GM12891 (cell line): ENCODE data around the genes SMAD2 and MBD1.

GRCh38 chr18:47930128-47930929 is at the start of gene SMAD2:
TSS of gene SMAD2 (minus strand) at chr18:47930659.
- RRBS = under 1% methylated on average over 31 of the region's 100 CpGs

- RRBS = no CpG with 5 or more reads among the region's 8 CpGs
Measured at GRCh38 chr18:48003576-48004287, 73.3 kb upstream of the SMAD2 start.

DNA sequence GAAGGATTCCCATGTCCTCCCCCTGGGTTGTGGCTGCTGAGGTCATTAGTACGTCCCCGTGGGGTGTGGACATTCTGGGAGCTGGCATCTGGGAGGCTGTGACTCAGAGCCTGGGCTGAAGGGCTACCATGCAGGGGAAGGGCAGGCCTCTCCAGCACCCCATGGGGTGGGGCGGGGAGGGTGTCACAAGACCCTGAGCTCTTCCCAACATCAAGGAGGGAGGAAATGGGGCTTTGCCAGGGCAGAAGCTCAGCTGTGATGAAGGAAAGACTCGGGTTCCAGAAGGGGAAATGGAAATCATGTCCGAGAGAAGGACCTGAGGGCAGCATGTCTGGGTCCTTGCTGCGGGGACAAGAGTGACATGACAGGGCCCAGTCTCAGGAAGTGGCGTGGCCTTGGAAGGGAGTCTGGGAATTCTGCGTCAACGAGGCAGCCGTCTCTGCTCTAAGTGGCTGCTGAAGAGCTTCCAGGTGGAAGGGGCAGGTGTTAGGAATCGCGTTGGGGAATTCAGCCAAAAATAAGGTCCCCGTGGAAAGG is 105.9 kb upstream of the SMAD2 start:
- RRBS = no CpG with 5 or more reads among the region's 13 CpGs

GRCh38 chr18:48039820-48041167 is 109.8 kb upstream of the SMAD2 start:
- RRBS = 67% methylated on average over 5 of the region's 47 CpGs

DNA sequence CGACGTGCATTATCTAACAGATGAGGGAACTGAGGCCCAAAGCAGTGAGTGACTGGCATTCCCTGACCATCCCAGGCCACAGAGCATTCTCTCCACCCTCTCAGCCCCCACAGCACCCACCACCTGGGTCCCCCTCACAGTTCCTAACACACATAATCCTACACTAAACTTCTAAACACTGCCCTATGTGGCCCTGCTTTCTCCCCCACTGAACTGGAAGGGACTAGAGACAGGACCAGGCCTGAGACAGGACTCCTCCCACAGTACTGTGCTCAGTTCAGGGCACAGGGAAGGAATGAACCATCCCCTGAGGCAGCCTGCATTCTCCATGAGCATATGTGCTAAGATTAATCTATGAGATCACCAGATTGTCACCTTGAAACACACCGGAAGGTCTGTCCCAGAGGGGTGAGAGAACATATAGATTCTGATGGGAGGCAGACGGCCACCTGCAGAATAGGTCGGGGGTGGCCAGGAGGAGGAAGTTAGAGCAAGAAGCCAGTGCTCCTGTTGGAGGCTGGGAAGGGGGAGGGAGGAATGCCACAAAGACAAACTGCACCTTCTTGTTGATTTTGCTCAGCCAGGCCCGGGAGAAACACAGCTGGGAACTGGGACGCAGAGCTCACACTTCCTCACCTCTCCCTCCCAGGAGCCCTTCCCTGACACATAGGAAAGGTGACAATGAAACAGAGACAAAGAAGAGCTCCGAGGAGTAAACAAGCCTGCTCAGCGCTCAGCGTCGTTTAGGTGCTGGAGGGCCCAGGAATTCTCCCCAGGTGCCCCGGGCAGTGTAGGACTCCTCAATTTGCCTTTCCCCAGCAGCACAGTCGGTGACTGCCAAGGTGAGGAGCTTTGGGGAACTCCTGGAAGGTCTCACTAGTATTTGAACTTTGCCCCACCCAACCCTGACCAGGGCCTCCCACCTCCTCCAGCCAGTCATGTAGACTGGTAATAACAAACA is 52.1 kb downstream of the ZBTB7C start:
- RRBS = no CpG with 5 or more reads among the region's 13 CpGs

DNA sequence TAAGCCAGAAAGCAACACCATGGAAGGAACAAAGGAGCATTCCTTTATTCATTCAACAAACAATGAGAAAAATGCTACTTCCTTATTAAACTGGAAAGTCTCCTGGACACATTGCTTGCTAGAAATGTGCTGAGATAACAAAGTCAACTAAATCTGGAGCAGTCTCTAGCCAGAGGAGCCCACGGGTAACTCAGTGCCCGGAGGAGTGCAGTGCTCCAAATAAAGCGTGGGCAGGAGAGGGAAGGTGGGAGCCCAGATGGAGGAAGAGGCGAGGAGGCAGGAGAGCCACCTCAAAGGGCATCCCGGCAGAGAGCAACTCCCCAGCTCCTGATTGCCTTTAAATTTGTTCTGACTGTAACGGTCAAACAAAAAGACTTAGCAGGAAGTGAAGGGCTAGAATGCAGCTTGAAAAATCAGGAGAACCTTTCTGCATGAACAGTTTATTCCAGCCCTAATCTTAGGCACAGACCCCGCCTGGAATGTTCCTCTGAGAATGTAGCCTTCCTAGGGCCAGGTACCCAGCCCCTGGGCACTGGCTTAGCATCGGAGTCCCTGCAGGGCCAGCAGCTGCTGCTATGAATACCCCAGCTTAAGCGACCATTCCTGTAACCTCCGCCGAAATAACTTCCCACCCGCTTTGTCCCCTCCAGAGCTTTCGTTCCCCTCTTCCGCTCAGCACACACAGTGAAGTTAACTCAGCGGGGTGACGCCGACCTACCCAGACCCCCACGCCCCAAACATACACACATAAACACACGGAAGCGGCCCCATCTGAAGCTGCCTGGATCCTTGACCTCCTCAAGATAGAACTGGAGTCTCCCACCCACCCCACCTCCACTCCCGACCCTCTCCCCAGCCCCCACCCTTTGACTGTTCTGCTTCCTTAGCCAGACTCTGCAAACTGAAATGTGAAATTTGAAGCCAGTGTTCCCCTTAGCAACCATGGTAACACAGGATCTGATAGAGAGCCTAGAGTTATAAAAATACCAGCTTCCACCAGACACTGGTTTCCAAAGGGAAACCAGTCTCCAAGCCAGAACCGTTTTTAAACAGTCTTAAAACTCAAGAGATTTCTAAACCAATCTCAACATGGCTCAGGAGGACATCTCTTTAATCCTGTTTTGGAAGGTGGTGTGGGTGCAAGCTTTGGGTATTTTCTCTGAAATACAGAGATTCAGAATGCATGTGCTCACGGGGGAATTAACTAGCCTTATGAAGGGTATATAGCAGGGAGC is 123.2 kb downstream of the SMAD7 start:
- RRBS = 100% methylated on average over 2 of the region's 23 CpGs

GRCh38 chr18:48917458-48918410 is 33.0 kb downstream of the SMAD7 start:
- RRBS = 15% methylated on average over 2 of the region's 24 CpGs

DNA sequence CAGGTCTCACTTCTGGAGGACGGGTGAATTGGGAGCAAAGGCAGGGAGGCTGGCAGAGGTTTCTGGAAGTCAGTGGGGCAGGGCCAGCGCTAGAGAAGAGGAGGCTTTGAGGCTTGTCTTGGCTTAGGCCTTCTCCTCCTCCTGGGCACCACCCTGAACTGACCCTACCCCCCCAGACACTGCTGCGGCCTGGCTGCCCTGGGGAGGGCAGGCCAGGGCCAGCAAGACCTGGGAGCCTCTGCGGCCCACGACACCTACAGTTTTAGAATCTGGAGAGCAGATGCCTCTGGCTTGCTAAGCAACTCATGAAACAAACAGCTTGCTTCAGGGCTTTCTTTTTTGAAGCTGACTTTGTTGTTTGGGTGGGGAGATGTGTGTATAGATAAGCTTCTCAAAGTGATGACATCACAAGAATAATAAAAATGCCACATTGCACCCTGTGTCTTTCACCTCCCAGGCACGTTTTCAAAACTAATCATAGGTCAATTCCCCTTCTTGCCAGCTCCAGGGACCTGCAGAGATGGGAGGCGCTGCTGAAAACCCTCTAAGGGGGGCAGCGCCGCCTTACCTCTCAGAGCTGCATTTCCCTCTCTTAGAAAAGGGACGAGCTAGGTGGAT is 46.2 kb upstream of the SMAD7 start:
- RRBS = no CpG with 5 or more reads among the region's 10 CpGs

DNA sequence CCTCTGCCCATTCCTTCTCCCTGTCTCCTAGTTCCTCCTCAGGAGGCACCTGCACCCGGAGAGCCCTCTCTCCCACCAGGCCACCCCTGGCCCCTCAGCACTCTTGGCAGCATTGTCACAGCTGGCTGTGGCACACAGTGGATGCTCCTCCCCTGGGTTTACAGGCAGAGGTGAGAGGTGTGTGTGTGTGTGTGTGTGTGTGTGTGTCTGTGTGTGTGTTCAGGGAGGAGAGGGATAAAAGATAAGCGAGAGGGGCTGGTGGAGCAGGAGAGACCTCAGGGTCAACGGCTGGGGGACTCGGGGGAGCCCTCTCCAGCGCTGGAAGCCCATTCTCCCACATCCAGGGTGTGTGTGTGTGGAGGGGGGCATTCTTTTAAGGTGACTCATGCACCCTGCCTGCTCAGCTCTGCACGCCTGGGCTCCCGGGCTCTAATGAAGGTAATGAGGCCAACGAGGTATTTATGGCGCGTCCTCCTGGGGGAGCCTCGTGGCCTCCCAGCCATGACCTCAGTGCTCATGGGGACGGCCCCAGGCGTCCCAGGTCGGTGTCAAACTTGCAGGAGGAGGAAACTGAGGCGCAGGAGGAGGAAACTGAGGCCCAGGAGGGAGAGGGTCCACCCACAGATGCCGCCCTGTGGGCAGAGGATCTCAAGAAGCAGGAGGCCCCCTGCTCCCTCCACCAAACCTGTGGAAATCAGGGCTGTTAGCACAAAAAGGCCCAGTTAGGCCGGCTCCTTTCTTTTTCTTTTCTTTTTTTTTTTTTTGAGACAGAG is 66.3 kb upstream of the SMAD7 start:
- RRBS = no CpG with 5 or more reads among the region's 17 CpGs

DNA sequence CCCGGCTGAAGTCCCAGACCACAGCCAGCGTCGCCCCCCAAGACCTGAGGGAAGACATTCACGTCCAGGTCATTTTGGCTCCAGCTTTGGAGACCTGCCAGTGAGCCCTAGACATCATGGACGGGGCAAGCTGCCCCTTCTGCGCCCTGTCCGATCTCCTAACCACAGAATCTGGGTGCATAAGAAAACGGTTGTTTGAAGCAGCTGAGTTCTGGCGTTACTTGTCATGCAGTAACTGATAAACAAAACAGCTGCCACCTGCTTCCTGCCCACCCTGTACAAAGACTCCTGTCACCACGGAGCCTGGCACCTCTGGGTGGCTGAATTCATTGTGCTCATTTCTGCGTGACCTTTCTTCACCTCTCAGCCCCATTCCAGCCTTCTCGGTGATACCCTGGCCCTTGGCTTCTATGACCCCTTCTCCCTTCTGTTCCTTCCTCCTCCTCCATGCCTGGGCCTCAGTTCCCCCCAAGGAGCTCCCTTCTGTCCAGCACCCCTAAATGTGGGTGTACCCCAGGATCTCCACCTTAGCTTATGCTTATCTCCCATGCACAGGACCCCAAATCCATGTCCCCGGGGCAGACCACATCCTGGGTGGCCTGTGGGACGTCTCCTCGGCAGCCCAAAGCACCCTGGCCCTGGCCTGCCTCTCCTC is 72.7 kb upstream of the SMAD7 start:
- RRBS = no CpG with 5 or more reads among the region's 15 CpGs

DNA sequence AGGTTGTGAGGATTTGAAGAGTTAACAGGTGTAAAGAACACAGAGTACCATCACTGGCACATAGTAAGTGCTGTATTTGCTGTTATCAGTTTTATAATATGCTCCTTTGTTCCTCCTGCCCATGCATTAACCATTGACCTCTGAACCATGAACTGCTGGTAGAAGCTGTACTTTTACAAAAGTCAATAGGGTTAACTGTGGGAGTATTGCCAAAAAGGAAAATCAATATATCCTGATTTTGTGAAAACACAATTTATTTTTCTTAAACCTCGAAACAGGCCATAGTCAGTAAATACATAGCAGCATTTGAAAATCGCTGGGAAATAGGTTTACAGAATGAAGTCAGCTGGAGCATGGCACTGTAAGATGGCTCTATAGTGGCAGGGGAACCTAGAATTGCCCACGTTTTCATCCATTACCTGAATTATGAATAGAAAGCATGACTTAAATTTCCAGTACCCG is 18.9 kb upstream of the ACAA2 start:
- RRBS = no CpG with 5 or more reads among the region's 4 CpGs

DNA sequence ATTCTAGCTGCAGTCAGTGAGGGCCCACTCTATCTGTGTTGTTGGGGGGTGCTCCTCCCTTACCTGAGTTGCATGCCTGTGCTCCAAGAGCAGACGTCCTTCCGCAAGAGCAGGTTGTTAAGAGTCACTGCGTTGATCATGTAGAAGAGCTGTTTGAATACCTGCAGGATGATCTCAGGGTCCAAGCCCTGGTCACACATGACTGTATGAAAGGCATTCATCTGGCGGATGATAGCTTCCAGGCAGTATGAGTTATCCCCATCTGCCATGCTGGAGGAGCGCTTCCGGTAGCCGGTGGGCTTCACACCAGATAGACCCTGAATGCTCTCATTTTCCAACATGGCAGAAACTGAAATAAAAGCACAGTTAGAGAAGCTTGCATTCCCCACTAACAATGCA is 24.1 kb upstream of the ACAA2 start:
- RRBS = no CpG with 5 or more reads among the region's 7 CpGs

- RRBS = no CpG with 5 or more reads among the region's 4 CpGs
Measured at GRCh38 chr18:50071081-50071749, 123.7 kb downstream of the MYO5B start.

- RRBS = no CpG with 5 or more reads among the region's 105 CpGs
Measured at GRCh38 chr18:50281045-50282338, at the start of gene MBD1. TSS of gene MBD1 (minus strand) at chr18:50281523.

- RRBS = no CpG with 5 or more reads among the region's 1 CpG
Measured at GRCh38 chr18:50313231-50313823, 25.8 kb upstream of the CXXC1 start.

- RRBS = no CpG with 5 or more reads among the region's 19 CpGs
Measured at GRCh38 chr18:50806125-50806902, 13.5 kb downstream of the MRO start.

GRCh38 chr18:51083078-51083777 is 53.2 kb downstream of the SMAD4 start:
- RRBS = no CpG with 5 or more reads among the region's 2 CpGs

DNA sequence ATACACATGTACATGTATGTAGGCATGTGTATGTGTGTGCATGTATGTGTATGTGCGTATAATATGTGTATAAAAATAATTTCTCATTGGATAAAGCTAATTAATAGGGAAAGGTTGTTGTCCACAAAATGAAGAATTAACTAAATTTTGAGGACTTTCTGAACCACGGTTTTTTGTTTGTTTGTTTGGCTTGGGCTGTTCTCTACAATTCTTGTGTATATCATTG is 529.1 kb upstream of the DCC start:
- RRBS = no CpG with 5 or more reads among the region's 2 CpGs